ENCODE results near the gene DCN.

- RRBS: 85% methylated on average over 5 of the region's 20 CpGs
CAGE:
- cytosol, long polyA plus RNA: no peak
- long polyA plus RNA: no peak
- nucleus, long polyA plus RNA: no peak
Measured at GRCh38 chr12:86265041-86265616, 8.9 kb upstream of the MGAT4C start.

DNA sequence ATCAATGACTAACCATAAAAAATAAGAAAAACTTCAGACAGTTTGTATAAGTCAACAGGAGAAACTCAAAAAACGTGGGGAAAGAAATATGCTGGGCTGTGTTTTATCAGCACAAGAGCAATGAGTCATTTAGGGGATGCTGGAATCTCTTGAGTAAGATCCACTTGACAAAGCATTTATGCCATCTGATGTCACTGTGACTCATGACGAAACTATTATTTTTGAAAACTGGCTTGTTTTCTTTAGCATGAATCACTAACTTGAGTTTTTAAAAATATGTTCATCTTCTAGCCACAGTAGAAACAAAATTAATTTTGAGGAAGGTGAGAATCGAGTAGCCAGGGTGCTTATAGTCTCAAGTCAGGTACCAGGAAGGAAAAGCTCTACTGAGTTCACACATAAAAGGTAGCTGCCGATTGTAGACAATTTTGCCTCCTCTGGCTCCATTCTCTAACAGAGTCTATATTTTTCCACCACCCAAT lies 456.2 kb upstream of the MGAT4C start:
- RRBS: no CpG with 5 or more reads among the region's 4 CpGs
CAGE:
- cytosol, long polyA plus RNA: no peak
- long polyA plus RNA: no peak
- nucleus, long polyA plus RNA: no peak

DNA sequence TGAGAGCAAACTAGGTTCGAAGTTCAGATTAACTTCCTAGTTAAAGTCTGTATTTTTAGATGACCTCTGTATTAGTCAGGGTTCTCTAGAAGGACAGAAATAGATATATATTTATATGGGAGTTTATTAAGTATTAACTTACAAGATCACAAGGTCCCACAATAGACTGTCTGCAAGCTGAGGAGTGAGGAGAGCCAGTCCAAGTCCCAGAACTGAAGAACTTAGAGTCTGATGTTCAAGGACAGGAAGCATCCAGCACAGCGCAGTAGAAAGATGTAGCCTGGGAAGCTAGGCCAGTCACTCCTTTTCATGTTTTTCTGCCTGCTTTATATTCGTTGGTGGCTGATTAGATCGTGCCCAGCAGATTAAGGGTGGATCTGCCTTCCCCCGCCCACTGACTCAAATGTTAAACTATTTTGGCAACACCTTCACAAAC lies 223.1 kb downstream of the C12orf50 start:
- RRBS: no CpG with 5 or more reads among the region's 5 CpGs
CAGE:
- cytosol, long polyA plus RNA: no peak
- long polyA plus RNA: no peak
- nucleus, long polyA plus RNA: no peak

DNA sequence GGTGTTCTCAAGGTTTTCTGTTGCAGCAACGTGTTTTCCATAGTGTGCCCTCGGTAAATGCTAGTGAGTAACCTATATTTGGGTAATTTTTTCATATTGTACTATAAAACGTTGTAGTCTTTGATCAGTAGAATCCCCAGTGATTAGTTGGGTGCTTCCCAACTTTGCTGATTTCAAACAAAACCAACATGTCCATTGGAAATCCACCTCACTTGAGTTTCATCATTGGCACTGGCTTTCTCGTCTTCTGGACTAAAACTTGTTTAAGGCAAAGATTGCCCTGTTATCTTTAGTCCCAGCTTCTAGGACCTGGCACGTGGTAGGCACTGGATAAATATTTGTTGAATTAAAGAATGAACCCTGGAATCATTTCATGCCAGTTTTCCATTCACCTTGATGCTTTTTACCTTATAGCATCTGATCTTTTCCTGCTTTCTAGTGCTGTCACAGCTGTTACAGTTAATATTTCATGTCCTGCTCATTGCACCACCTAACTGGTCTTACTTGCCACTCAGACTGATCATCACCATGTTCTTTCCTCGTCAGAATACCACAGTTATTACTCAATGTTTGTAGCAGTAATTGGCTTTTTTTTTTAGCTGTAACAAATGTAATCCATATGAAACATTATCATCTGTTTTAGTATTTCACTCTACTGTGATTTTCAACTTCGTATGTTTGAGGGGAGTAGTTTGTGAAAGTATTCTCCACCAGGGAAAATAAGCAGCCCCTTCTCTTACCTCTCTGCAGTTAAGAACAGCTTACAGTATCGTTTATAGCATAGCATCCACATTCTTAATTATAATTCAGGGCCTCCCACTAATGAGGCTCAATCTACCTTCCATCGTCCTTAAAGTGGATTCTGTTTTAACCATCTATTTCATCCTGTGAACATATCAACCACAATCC lies 1.2 kb downstream of the C12orf29 start:
- RRBS: no CpG with 5 or more reads among the region's 9 CpGs
CAGE:
- cytosol, long polyA plus RNA: no peak
- long polyA plus RNA: no peak
- nucleus, long polyA plus RNA: no peak

GRCh38 chr12:88139359-88139907 lies 2.5 kb downstream of the CEP290 start:
- RRBS: no CpG with 5 or more reads among the region's 2 CpGs
CAGE:
- cytosol, long polyA plus RNA: no peak
- long polyA plus RNA: no peak
- nucleus, long polyA plus RNA: no peak

DNA sequence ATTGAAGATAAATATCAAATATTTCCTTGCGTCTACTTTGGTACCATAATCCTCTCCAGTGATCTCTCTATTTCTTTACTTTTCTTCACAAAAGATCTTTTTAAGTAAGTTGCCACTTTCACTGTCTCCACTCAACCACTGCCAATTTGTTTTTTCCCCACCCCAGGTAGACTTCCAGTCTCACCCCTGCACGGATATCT lies 345.5 kb upstream of the KITLG start:
- RRBS: no CpG with 5 or more reads among the region's 2 CpGs
CAGE:
- cytosol, long polyA plus RNA: no peak
- long polyA plus RNA: no peak
- nucleus, long polyA plus RNA: no peak

DNA sequence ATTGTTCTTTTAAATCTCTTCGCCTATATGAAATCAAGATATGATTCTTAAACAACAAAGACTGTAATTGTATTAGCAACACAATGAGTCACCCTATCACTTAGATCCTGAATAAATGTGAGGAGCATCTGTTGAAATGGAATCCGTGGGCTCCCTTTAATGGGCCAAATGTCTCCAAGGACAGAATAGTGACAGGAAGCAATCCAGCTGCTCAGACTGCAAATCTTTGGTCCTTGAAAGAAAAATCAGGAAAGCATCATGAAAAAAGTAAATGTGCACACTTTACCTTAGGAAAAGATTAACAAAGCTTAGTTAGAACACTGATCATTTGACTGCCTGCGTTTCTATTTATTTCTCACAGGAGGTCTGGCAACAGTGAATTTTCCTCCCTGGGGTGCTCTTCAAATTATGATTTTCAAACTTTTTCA lies 271.1 kb downstream of the DUSP6 start:
- RRBS: no CpG with 5 or more reads among the region's 3 CpGs
CAGE:
- cytosol, long polyA plus RNA: no peak
- long polyA plus RNA: no peak
- nucleus, long polyA plus RNA: no peak

DNA sequence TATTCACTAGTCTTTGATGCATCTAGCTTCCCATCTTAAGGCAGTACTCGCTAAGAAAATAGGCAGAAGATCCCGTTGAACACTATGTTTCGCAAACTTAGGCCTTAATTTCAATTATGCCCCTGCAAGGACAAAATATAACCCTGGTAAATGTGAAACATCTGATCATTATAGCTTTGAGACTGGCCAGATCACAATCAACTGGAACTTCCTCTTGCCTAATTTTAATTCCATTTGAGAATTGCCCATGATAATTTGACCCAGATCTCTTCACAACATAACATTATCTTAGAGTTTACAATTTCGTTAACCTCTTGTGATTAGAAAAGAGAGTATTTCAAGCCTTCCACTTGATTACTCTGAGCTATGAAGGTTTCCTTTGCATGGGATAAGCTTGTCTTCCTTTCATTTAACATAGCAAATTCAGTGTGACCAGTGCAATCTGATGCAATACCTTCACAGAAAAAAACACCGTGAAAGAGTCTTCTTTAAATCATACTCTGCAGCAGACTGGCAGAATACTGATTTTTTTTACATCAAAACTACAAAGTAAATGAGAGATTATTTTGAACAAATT lies 143.7 kb downstream of the DUSP6 start:
- RRBS: no CpG with 5 or more reads among the region's 5 CpGs
CAGE:
- cytosol, long polyA plus RNA: no peak
- long polyA plus RNA: no peak
- nucleus, long polyA plus RNA: no peak

DNA sequence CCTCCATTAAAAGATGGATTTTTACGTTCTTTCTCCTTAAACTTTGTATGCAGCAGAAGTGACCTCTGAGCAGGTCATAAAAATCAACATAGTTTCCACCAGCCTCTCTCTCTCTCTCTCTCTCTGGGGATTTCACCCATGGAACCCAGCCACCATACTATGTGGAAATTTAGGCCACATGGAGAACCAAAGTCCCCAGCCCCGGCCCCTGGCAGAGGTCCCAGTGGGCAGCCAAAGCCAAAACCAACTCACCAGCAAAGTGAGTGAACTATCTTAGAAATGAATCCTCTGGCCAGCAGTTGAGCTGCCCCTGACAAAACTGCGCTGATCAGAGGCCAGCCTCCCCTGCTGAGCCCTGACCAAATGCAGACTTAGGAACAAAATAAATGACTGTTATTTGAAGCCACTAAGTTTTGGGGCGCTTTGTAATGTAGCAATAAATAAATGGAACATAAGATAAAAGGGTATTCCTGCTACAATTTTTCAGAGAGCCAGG lies 9.1 kb downstream of the DUSP6 start:
- RRBS: no CpG with 5 or more reads among the region's 4 CpGs
CAGE:
- cytosol, long polyA plus RNA: no peak
- long polyA plus RNA: no peak
- nucleus, long polyA plus RNA: no peak

GRCh38 chr12:89348581-89349779 lies 3.3 kb downstream of the DUSP6 start:
- RRBS: no CpG with 5 or more reads among the region's 10 CpGs
CAGE:
- cytosol, long polyA plus RNA: no peak
- long polyA plus RNA: no peak
- nucleus, long polyA plus RNA: no peak

DNA sequence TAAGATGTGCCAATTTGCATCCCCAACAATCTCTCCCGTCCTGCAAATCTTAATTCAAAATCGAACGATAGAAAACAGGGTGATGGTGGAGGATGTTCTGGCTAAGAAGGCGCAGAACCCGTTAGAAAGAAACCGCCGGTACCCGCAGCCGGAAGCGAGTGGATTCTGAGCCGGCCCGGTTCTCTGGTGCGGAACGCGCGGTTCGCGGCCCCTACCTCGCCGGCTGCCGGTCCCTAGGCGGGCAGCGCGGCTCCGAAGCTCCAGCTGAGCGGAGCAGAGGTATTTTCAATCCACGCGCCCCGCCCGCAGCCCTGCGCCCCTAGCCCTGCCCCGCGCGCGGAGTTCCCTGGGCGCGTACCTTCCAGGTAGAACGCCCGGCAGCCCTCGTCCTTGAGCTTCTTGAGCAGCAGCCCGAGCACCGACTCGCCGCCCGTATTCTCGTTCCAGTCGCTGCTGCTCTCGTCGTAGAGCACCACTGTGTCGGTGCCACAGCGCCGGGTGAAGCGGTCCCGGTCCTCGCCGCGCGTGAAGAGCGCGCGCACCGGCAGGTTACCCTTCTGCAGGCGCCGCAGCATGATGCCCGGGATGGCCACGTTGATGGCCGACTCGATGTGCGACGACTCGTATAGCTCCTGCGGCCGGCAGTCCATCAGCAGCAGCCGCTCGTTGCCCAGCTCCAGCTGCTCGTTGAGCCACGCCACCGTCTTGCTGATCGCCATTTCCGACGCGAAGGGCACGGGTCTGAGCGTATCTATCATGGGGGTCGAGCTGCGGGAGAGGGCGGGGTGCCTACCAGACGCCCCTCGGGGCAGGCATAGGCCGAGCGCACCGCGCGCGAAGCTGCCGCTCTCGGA lies 792 bp downstream of the DUSP6 start:
- RRBS: 2% methylated on average over 17 of the region's 97 CpGs
CAGE:
- cytosol, long polyA plus RNA: no peak
- long polyA plus RNA: no peak
- nucleus, long polyA plus RNA: no peak

GRCh38 chr12:89697581-89698086 lies 11.0 kb downstream of the ATP2B1 start:
- RRBS: no CpG with 5 or more reads among the region's 9 CpGs
CAGE:
- cytosol, long polyA plus RNA: no peak
- long polyA plus RNA: no peak
- nucleus, long polyA plus RNA: no peak

GRCh38 chr12:89701798-89702075 lies 6.9 kb downstream of the ATP2B1 start:
- RRBS: no CpG with 5 or more reads among the region's 1 CpG
CAGE:
- cytosol, long polyA plus RNA: no peak
- long polyA plus RNA: no peak
- nucleus, long polyA plus RNA: no peak

DNA sequence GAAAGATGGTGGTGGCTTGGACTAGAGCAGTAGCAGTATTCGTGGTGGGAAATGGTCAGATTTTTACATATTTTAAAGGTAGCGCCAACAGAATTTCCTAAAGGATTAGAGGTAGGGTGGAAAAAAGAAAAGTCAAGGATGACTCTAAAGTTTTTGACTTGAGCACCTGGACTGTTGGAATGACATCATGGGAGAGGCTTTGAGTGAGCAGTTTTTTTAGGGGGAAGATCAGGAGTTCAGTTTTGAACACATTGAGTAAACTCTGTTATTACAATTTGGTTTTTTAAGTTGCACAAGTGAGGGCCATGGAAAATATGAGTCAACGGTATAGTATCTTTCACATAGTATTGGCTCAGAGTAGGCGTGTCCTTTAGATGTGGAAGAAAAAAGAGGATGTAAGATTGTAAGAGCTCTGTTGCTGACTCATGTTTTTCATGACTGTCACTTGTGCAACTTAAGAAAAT lies 47.9 kb upstream of the ATP2B1 start:
- RRBS: no CpG with 5 or more reads among the region's 4 CpGs
CAGE:
- cytosol, long polyA plus RNA: no peak
- long polyA plus RNA: no peak
- nucleus, long polyA plus RNA: no peak

CAGE:
- cytosol, long polyA plus RNA: no peak
- long polyA plus RNA: no peak
- nucleus, long polyA plus RNA: no peak
Measured at GRCh38 chr12:89864023-89864440, 155.4 kb upstream of the ATP2B1 start.

- RRBS: no CpG with 5 or more reads among the region's 2 CpGs
CAGE:
- cytosol, long polyA plus RNA: no peak
- long polyA plus RNA: no peak
- nucleus, long polyA plus RNA: no peak
Measured at GRCh38 chr12:91171365-91172070, 11.1 kb downstream of the DCN start.

GRCh38 chr12:91182490-91183340 lies at the start of gene DCN:
Gene DCN, minus strand, starts transcription at chr12:91182817.
- RRBS: no CpG with 5 or more reads among the region's 6 CpGs
CAGE:
- cytosol, long polyA plus RNA: no peak
- long polyA plus RNA: no peak
- nucleus, long polyA plus RNA: no peak

DNA sequence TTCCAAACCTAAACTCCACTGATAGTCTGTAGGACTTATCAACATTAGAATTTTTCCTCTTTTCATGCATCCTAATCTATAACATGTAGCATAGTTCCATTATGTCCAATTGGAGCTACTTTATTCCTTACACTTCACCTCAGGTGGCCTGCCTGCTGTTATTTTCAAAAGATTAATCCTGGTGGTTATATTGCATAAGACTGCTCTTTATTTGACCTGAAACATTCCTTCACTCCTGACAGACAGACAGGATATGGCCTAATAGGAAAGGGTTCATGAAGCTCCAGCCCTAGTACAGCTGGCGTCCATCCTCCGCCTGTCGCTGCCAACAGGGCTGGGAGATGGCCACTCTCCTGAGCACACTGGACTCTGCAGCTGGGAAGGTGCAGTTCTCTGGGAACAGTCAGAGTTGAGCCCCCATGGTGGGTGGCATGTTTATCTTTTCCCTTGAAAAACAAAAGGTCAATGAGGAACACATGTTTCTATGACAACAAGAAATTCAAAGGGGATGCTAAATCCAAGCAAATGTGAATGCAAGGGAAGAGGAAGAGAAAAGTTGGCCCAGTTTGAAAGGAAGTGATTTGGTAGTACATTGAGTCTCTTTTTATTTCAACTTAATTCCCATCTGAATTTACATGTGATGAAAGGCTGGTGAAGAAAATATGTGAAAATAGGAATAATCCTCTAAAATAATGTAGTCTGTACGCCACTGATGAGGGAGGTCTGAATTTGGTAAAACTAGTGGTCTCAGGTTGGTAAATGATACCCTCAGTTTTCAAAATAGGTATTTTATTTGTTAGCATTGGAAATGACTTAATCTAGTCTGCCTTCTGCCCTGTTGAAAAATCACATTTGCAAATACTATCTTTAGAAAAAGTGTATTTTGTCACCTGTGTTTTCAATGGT lies 89.9 kb upstream of the DCN start:
- RRBS: no CpG with 5 or more reads among the region's 4 CpGs
CAGE:
- cytosol, long polyA plus RNA: no peak
- long polyA plus RNA: no peak
- nucleus, long polyA plus RNA: no peak

DNA sequence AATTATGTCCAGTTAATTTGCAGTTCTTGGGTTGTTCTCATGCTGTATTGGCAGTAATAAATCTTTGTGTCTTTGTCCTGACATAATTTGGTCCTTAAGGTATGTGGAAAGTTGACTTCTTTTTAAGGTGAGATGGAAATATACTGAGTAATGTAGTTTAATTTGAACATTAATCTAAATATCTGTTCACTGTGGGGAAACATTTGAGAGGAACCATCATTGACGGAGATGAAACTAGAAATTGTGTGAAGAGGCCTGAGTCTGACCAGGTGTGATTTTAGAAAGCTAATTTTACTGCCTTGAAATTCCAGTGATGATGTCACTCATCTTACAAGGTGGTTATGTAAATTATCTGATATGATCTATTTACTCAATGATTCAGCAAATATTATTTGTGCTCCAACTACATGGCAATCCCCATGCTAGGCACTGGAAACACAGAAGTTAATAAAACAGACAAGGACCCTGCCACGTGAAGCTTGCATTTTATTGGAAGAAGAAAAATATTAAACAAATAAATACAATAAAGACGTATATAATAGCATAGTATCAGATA lies 435.6 kb upstream of the DCN start:
- RRBS: no CpG with 5 or more reads among the region's 3 CpGs
CAGE:
- cytosol, long polyA plus RNA: no peak
- long polyA plus RNA: no peak
- nucleus, long polyA plus RNA: no peak

- RRBS: no CpG with 5 or more reads among the region's 5 CpGs
CAGE:
- cytosol, long polyA plus RNA: no peak
- long polyA plus RNA: no peak
- nucleus, long polyA plus RNA: no peak
Measured at GRCh38 chr12:91778885-91779350, 366.7 kb downstream of the BTG1 start.